Glomerular endothelial cell (primary cell): Measurements from ENCODE around the genes EEF1G, TMEM179B, SLC22A8 and ATL3.

DNA sequence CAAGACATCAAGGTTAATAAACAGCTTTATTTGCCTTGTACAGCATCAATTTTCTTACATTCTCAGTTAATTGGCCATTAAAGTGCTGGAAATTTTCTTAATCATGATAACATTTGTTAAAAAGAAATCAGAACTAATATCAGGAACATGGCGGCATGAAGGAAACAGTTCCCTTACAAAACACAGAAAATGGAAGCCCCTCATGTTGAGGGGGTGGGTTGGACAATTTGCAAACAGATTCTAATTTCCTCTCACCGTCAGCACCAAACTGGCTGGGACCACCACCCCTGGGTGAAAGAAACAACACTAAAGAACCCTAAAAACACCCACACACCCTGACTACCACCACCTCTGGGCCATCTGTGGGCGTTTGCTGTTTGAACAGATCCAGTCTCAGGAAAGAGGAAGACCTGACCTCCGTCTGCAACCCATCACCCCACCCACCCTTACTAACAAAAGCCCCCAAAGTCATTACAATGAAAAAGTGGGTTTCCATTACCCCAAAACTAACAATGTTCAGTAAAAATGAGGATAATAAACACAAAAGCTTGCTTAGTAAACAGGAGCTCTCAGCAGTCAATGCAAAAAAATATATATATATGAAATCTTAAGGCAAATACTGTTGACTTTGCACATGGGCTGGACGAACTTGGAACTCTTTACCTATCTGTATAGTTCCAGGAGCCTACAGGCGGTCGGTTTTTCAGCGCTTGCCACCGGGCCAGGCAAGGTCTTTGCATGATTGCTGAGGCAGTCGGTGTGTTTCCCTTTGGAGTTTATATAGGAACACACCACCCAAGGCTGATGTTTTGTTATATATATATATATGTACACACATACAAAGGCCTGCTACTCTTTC lies 30.5 kb downstream of the AHNAK start:
- RAMPAGE, long total RNA = no peak

- RAMPAGE, long total RNA = no peak
Measured at GRCh38 chr11:62557186-62557426, 10.5 kb upstream of the AHNAK start.

GRCh38 chr11:62557427-62557832 lies 10.8 kb upstream of the AHNAK start:
- RAMPAGE, long total RNA = no peak

DNA sequence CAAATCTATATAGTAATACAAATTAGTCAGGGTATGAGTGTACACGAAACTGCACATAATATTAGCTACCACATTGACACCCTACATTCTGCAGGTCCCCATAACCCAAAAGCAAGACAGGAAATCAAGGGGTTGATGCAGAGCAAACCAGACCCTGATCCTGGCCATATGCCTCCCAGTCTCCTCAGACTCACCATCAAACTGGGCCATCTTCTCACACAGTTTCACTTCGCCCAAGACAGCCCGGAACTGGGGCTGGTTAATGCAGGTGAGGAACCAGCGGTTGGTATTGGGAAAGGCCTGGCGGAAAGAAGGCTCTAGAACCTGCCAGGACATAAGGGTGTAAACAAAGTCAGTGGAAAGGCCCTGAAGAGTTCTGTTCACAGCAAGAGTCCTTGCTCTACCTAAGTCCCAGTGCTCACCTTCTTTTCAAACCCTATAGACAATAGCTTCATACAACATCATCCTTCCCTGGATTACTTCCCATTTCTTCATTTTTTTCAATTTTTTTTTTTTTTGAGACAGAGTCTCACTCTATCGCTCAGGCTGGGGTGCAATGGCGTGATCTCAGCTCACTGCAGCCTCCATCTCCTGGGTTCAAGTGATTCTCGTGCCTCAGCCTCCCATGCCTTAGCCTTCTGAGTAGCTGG lies 6.4 kb downstream of the EEF1G start:
- RAMPAGE, long total RNA = no peak

DNA sequence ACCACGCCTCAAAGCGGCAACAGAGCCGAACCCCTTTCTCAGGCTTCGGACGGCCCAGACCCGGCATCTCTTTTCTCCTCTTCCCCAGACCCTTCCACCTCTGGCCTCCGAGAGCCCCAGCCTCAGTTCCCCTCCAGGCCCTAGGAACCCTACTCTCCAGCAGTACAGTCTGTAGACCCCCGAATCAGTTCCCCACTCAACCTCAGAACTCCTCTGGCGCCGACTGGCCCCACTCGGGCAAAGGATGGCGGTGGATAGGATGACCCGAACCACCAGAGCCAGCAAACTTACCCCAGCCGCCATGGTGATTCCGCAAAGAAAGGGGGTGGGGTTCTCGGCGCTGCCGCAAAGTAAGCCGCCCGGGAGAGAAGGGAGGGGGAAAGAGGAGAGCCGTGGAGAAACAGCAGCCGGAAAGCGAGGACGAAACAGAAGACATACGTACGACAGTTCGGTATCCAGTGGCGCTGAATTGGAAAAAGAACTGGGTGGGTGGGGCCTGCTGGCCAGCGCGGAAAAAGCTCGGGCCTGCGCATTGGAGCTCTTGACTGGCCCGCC lies at the start of gene EEF1G:
Gene EEF1G (minus strand): TSS at position 352 of the 555 bp plus-strand sequence.
- RAMPAGE, long total RNA = start-site peak on the minus strand centred at position 326 of the sequence, 28 bp wide, 9,061 and 6,403 reads in 2 replicates

GRCh38 chr11:62690406-62690982 lies 1.2 kb upstream of the LRRN4CL start:
- RAMPAGE, long total RNA = no peak

GRCh38 chr11:62787083-62787978 lies at the start of gene TMEM179B:
TSS of gene TMEM179B (plus strand) at chr11:62787402.
- RAMPAGE, long total RNA = start-site peak on the plus strand at chr11:62787401-62787425, 807 and 682 reads in 2 replicates

- RAMPAGE, long total RNA = no peak
Measured at GRCh38 chr11:62803694-62804001, 1.6 kb downstream of the NXF1 start.

- RAMPAGE, long total RNA = no peak
Measured at GRCh38 chr11:62824138-62824807, 7.6 kb downstream of the STX5 start.

GRCh38 chr11:62879429-62879985 lies 1.2 kb upstream of the SLC3A2 start:
- RAMPAGE, long total RNA = no peak

- RAMPAGE, long total RNA = no peak
Measured at GRCh38 chr11:62927729-62928523, 6.8 kb upstream of the CHRM1 start.

DNA sequence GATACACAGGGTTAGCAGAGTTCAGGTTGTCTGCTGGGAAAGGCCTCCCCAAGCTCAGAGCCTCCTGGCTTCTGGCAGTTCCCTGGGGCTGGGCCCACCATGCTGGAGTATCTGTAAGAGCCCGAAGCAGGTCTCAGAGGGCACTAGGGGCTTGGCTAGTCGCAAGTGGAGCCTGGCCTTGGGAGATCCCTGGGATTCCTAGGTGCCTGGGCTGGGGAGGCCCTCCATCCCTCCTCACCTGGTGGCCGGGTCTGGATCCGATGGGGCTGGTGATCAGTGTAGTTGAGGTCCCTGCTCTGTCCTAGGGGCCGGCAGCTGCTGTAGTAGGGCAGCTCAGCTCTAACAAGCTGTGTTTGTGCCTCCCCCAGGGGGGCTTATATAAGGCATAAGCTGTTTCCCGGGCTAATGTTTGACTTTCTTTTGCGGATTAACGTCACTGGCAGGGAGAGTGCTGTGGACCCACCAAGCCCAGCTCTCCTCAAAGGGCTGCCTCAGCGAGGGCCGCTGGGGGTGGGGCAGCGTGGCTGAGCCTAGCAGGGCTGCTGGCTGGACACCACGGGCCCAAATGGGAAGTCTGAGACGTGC lies at the start of gene SLC22A8:
Gene SLC22A8 (minus strand): TSS at position 351 of the 585 bp plus-strand sequence.
- RAMPAGE, long total RNA = no peak

GRCh38 chr11:63244424-63245231 lies 1.2 kb upstream of the SLC22A25 start:
- RAMPAGE, long total RNA = no peak

- RAMPAGE, long total RNA = no peak
Measured at GRCh38 chr11:63247543-63248170, 4.3 kb upstream of the SLC22A25 start.

DNA sequence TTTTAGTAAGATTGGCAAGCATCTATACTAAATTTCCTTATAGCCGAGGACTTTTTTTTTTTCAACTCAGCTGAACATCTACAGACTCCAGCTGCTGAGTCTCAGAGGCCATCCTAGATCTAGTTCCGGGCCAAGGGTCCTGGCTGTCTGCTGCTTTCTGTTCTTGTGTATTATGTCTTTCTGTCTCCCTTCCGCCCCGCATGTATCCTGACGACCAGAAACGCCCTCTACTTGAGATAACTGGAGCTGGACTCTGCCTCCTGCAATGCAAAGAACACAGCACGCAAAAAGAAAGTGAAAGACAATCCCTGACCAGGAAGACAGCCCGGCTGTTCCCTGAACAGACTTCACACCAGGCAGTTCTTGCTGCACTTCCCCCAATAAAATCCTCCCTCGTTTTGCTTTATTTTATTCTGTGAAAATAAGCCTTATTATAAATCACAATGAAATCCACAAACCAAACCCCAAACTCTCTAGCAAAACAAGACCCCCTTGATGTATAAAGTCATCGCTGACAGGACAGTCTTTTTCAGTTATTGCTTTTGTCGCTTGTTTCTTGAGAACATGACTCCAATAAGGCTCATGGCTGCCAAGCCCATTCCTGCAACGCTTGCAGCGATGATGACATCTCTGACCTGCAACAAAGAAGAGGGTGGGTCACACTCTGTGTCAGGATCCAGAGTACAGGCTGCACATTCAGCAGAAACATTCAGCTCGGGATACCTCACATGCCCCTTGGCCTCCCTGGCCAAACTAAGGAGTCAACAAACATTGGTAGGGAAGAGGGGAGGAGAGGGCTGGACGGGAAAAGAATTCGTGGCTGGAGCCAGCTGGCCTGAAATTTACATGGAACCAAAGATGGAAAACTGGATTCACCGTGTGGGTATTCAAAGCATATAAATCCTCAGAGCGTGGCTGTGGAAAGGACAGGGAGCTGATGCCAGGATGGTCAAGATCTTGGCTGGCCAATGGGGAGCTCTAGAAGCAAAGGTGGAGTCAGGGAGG lies 11.5 kb upstream of the PLAAT2 start:
- RAMPAGE, long total RNA = no peak

DNA sequence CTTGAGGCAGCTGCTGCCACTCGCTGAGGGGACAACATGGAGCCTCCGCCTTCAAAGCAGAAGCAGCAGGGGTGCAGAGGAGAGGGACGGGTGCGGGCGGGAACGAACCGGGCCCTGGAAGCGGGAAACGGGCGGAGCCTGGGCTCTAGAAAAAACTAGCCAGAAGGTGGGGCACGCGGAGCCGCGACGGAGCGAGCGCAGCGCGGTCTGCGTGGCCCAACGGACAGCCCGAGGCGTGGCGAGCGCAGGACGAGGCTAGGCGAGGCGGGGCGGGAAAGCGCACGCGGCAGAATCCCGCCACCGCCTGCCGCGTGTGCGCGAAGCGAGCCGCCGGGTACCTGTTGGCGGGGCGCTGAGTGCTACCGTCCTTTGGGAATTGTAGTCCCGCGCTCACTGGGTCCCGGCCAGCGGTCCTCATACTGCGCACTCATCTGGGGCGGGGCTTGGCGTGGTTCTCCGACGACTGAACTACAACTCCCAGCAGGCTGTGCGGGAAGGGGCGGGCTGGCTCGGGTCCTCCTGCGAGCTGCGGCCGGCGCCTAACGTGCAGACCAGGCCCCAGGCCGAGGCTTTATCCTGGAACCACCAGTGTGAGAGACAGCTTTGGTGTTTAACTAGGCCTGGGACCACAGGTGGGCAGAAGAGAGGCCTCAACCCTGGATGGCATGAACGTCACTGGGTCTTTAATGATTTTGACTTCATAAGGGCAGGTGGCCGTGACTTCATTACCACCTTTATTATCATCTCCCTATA lies at the start of gene ATL3:
Gene ATL3 (minus strand): TSS at position 79 of the 753 bp plus-strand sequence.
- RAMPAGE, long total RNA = no peak

DNA sequence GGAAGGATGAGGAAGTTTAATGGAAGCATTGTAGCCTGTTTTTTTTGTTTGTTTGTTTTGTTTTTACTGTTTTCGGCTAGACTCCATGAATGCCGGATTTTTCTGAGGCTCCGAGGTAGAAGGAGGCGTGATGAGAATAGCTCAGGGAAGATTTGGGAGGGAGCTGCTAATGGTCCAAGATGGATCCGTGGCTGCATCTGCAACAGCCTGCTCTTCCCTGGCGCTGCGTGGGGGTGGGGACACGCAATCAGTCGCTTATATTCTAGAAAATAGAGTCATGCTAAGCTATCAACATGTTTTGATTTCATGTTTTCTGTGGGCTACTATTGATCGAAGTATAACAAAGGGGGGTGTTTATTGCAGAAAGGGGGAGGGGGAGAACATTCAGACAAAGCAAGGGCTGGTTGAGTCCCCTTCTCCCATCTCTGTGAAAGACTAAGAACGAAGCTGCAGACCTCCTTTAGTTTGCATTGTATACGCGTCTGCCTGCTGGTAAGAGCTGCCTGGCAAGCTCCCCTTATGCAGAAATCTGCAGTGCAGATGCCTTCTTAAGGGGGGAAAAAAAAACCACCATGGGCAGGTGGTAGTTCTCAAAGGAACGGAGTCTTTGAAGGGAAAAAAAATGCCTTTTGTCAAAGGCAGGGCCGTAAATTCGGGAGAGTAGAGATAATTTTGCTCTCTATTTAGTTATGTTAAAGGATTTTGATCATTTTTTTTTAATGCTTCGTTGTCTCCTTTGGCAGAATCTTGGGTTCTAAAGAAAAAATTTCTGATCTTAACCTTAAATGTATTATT lies 1.2 kb downstream of the RTN3 start:
- RAMPAGE, long total RNA = no peak

GRCh38 chr11:63765212-63765900 lies 3.2 kb downstream of the ZFTA start:
- RAMPAGE, long total RNA = no peak

DNA sequence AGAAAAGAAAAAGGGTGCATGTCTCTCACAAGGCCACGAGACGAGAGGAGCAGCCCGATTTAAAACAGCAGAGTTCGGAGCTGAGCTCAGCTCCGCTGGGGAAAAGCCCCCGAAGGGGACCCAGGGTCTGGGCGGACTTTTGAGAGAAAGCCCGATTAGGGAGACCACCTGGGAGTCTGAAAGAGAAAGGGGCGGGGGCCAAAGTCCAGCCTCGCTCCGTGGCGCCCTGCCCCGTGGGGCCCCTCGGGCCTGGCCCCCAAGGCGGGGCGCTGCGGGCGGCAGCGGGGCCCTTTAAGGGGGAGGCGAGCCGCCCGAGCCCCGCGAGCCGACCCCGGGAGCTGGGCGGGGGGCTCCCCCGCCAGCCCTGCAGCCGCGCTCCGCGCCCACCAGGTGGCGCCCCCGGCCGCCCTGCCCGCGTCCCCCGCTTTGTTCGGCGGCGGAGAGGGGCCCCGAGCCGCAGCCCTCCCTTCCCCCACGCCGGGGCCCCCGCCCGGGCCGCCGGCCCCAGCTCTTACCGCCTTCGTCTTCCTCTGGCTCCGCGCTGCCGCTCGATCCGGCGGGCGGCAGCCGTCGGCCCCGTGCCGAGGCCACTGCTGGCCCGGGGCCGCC lies 502 bp downstream of the ZFTA start:
- RAMPAGE, long total RNA = no peak

GRCh38 chr11:63821579-63821927 lies 8.3 kb downstream of the SPINDOC start:
- RAMPAGE, long total RNA = no peak